Cerebellum (tissue), 5 donors: ENCODE results near the gene HSBP1L1.

DNA sequence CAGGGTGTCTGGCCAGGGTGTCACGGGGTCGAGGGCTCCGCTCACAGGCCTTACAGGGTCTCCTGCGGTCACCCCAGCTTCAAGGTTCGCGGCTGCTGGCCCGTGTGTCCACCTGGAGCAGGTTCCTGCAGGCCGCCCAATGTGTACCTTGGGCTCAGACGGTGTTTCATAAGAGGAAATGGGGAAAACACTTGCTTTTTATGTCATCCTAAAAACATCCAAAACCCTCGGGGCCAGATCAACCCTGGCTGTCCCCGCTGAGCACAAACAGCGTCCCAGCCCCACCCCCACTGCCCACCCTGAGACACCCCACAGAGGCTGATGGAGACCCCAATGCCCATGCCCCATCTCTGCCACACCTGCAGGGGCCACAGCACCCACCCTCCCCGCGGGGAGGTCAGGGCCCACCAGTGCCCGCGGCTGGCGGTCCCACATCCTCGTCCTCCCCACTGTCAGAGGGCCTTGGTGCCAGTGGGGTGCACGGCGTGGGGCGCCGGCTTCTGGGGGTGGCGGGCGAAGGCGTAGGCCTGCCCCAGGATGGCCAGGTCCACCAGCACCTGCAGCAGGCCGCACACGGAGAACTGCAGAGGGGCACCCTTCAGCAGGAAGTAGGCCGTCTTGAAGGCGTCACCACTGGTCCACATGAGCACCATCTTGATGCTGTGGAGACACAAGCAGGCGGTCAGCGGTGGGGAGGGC, 47.8 kb downstream of the SLC66A2 start:
- PRO-cap, 3 experiments, result no peak in any of the 3 experiments
- RAMPAGE, long total RNA, result no peak

DNA sequence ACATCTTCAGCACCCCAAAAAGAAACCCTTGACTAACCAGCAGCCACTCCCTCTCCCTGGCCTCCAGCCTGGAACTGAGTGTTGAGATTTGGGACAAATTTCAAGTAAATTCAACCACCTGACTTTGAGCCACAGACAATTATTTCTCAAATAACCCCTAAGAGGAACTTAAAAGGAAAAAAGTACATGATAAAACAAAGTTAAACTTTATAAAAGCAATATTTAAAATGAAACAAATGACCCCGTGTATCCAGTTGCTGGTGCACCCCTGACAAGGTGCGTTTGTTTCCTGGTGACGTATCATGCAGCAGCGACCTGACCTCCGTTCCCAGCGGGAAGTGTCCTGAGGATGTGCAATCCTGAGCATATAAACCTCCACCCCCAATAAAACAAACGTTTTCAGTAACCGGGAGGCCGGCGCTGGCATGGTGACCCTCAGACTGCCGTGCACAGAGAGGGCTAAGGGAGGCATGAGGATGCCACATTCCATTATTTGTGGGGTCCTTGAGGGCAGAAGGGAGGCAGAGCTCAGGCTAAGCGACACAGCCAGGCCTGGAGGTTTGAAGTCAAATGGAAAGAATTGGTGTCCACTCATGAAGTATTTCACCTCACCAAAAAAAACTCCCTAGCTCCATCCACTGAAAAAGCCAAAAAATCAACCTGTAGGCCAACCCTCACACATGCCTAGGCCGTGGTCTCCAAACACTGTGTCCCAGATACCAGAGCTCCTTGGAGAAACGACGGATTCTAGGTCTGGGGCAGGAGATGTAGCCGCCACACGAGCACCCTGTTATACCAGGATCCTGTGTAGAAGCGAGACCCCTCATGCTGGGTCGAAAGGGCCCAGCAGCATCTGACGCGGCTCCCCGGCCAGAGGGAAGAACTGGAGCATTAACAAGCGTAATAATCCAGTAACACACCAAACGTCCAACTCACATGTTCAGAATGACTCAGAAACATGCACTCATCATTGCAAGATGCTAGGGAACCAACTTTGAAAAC, 14.7 kb downstream of the SLC66A2 start:
- PRO-cap, 3 experiments, result no peak in any of the 3 experiments
- RAMPAGE, long total RNA, result no peak

GRCh38 chr18:79942434-79942959, 9.0 kb downstream of the SLC66A2 start:
- PRO-cap, 3 experiments, result no peak in any of the 3 experiments
- RAMPAGE, long total RNA, result no peak

- PRO-cap, 3 experiments, result peak in 1 of 3 experiments; most common plus-strand start chr18:79962133 (in 1); most common minus-strand start chr18:79962027 (in 1)
- RAMPAGE, long total RNA, result no peak
Measured at GRCh38 chr18:79961719-79962234, 2.7 kb upstream of the HSBP1L1 start.

GRCh38 chr18:79964197-79965051, at the start of gene HSBP1L1:
TSS of gene HSBP1L1 (plus strand) at chr18:79964643.
- PRO-cap, 3 experiments, result peak in 3 of 3 experiments; most common plus-strand start chr18:79964643 (in 2); most common minus-strand start chr18:79964564 (in 1)
- RAMPAGE, long total RNA, result no peak

DNA sequence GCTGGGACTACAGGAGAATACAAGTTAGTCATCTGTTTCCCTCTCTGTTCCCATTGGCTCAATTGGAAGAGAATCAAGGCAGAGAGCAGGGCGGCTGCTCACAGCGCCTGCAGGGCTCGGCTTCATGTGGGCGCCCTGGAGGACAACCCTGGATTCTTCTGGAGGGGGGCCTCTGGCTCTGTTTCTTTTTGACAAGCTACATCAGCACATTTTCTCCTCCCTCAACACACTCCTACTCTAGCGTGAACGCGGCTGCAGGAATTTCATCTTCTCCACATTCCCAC, 50.8 kb downstream of the PARD6G start:
- PRO-cap, 3 experiments, result no peak in any of the 3 experiments
- RAMPAGE, long total RNA, result no peak